ENCODE data around the gene TIAL1.

- PRO-cap = no peak
These were observed 897 bp upstream of the SFXN4 start for GRCh38 chr10:119166401-119166820.

DNA sequence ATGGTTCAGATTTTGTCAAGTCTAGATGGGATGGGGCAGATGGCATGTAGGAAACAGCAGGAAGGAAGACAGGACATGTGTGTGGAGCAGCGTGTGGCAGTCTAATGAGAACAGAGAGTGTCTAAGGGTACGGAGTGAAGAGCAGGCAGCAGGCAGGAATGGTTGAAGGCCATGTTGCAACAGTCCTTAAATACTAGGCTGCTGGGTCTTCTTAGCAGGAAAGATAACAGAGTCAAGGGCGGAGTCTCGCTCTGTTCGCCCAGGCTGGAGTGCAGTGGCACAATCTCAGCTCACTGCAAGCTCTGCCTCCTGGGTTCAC, 3.5 kb downstream of the PRDX3 start:
- PRO-cap = no peak

- PRO-cap = no peak
These were observed 13.9 kb downstream of the GRK5 start for GRCh38 chr10:119221270-119221671.

DNA sequence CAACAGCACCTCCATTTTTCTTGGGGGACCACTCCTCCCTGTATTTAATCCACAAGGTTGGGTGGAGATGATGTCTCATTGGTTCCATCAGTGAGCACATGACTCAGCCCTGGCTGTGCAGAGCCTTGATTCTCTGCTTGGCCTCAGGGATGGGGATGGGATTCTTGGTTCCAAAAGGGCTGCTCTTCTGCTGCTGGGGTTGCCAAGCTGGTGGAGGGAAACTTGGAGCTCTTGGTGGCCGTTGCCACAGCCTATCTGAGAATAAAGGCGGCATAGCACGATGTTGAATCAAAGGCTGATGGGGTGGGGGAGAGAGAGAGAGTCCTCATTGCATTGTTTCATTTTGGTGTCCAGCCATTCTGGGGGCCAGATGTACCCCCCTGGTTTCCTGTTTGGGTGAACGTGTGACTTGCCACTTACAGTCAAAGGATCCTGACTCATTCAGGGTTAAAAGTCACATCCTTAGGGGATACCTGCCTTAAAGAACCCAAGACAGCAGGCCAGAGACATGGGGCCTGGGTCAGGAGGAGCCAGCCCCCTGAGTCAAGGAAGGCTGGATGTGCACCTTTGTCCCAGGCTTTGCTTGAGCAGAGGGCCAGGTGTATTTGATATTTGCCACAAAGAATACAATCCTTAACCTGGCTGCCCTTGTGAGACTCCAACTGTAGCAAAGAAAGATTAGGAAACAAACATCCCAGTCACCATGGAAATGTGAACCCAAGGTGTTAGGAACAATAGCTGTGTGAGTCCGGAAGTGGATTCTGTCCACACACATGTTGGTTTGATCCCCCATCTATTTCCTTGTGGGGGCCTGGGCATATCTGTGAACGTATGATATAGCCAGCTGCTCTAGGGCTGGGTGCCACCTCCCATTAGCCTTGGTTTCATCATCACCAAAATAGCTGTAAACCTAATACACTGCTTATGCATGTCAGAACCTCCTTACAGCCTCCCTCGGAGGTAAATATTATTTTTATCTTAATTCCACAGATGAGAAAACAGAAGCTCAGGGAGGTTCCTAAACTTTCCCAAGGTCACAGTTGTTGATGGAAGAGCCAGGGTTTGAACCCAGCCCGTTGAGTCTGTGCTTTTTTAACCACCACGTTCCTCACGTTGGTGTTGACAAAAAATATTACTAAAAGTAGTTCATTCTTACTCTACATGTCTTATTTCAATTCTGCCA, 26.2 kb downstream of the GRK5 start:
- PRO-cap = no peak

GRCh38 chr10:119264570-119265201, 57.3 kb downstream of the GRK5 start:
- PRO-cap = no peak

DNA sequence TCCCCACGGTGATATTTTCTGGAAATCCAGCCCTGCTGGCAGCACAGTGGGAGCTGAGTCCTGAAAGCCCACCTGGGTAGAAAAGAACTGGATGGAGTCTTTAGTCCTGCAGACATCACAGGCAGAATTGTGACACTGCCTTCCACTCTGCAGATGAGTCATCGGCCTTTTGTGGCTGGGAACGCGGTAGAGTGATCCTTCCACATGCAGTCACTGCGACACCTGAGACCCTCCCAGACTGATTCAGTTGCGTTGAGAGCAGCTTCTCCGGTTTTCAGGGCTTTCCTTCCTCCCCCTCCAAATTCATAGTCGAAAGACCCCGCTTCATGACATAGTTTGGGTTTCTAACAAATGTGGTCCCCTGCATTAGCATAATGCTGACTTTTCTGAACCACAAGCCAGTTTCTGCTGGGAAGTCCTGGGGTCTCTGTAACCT, 108.2 kb downstream of the GRK5 start:
- PRO-cap = no peak

DNA sequence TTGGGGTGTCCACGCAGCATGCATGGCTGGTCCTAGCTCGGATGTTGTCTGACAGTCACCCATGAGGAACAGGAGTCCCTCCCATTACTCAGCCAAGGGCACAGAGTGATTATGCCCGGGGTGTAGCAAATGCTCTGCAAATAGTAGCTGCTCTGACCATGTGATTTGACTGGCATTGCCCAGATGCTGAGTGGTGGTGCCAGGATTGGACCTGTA, 150.7 kb downstream of the GRK5 start:
- PRO-cap = no peak

GRCh38 chr10:119421518-119421954, 121.0 kb downstream of the RGS10 start:
- PRO-cap = no peak

DNA sequence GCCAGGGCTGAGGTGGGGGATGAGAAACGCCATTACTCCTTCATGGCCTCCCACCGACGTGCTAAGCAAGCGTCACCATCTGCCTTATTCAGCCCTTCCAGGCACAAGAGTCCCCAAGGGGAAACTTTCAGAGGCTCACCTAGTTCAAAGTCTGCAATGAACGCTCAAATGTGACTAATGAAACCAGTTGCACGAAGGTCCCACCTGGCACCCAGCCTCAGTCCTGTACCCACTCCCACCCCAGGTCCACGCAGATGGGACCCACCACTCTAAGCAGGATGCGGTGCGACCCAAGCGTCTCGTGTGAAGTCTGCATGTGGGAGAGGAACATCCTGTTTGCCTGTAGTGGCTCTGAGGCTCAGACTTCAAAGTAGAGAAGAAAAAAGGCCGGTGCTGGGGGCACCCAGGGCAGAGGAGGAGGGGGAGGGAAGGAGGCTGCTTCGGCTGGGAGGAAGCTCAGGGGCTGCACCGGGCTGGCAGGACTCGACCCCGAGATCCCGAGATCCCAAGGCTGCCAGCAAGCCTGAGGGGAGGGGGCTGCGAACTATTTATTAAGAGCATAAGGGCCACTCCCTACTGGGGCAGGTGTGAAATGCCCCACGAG, 40.2 kb downstream of the RGS10 start:
- PRO-cap = no peak

GRCh38 chr10:119515415-119515836, 27.1 kb downstream of the RGS10 start:
- PRO-cap = no peak

GRCh38 chr10:119537508-119537912, 5.0 kb downstream of the RGS10 start:
- PRO-cap = no peak

DNA sequence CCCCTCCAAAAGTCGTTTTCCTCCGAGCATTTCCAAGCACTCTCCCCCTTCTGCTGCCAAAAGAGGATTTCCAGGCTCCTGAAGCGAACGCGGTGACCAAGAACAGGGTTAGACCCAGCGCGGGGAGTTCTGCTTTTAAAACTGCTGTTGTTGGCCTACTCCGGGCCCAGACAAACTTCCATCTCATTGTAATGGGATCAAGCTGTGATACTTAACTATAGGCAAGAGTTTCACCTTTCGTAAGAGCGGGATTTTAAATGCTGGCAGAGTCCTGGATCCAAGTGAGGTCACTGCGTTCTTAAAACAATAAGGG, 1.5 kb upstream of the RGS10 start:
- PRO-cap = no peak

- PRO-cap = bidirectional peak, plus-strand start at chr10:119596688, minus-strand start at chr10:119596628; bidirectional peak, plus-strand start at chr10:119597287, minus-strand start at chr10:119597024
These were observed at the start of gene TIAL1 for GRCh38 chr10:119596514-119597541. Gene TIAL1, minus strand, starts transcription at chr10:119596964.

DNA sequence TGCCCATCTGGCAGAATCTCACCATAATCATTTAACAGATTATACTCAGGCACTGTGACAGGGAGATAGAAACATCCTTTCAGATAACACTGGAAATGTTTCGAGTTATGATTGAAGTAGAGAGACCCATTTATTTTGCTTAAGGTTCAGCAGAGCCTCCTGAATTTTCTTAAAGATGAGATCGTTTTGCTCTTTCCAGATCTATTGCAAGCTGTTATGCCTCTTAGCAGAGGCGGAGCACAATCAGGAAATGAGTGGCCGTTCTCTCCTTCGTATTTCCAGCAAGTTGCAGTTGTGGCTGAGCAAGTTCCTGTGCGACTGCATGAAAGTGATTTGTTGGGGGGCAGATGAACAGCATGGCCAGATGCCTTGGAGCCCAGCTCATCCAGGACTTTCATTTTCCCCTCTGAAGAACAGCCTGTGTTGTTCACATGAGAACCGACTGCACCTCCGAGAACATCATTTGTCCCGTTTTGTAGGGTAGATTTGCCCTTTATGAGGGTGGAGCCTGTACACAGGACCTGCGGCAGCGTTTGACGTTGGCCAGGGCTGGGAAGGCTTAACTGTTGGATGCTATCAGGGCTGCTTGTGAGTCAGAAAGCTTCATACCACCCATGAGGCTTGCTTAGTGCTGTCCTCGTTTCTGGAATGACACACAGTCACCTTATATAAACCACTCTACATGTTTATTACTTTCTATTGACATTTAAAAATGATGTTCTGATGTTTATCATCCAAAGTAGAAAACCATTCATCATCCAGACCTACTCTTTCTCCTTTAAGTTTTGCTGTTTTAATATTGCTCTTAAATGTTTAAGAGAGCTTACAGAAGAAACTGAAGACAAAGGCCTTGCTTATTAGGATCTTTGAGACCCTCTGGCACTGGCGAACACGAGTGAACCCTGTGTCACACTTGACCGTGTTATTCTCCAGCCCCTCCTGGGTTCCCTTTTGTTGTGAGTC, 4.5 kb downstream of the BAG3 start:
- PRO-cap = unidirectional peak, minus-strand start at position 449 of the sequence

GRCh38 chr10:119668272-119669042, 17.3 kb downstream of the BAG3 start:
- PRO-cap = no peak

DNA sequence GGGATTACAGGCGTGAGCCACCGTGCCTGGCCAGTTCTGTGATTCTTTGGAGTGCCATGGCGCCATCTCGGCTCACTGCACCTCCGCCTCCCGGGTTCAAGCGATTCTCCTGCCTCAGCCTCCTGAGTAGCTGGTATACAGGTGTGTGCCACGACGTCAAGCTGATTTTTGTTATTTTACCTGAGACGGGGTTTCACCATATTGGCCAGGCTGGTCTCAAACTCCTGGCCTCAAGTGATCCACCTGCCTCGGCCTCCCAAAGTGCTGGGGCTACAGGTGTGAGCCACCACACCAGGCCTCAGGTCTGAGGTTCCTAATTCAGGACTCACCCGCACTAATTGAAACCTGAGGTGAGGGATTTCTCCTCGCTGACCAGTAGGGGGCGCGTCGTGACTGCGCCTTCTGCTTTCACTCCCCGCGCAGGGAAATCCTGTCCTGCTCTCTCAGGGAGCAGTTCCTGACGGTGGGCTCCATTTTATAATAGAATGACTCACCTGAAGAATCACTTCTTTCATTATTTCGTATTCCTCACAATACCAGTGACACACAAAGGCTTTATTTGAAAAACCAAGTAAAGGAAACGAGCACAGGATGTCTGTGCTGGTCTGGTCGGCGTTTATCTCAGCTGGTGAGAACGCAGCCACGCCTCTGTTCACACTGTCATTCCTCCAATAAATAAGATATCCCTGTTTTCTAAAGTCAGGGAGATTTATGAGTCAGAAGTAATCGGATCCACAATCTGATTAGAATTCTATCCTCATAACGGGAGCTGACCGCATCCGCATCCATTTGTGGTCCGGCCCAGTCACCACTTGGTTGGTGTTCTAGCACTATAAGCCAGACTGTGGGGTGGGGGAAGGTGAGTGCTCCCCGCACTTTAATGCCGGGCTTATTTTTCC, 35.3 kb downstream of the BAG3 start:
- PRO-cap = no peak

- PRO-cap = no peak
These were observed 20.4 kb upstream of the INPP5F start for GRCh38 chr10:119705550-119705840.

- PRO-cap = no peak
These were observed 12.0 kb downstream of the INPP5F start for GRCh38 chr10:119737846-119738193.

GRCh38 chr10:119787876-119788282, 62.0 kb downstream of the INPP5F start:
- PRO-cap = no peak

GRCh38 chr10:119843043-119843483, 29.6 kb downstream of the MCMBP start:
- PRO-cap = no peak